GM12878 (cell line): ENCODE data around the genes KANK4 and UBE2U.

GRCh38 chr1:61081345-61081487 lies 1.1 kb upstream of the NFIA start:
- RAMPAGE, long total RNA: no peak
- RRBS, 2 experiments: no CpG with 5 or more reads among the region's 1 CpG
CAGE:
- cytosol, long polyA minus RNA: no peak
- cytosol, long polyA plus RNA: no peak
- long polyA plus RNA: no peak
- nucleolus, long total RNA: no peak
- nucleus, long polyA plus RNA: no peak
- nucleus, long total RNA: no peak

GRCh38 chr1:61152486-61153468 lies 70.4 kb downstream of the NFIA start:
- RAMPAGE, long total RNA: no peak
- RRBS, 2 experiments: no CpG with 5 or more reads among the region's 3 CpGs
CAGE:
- cytosol, long polyA minus RNA: no peak
- cytosol, long polyA plus RNA: no peak
- long polyA plus RNA: no peak
- nucleolus, long total RNA: no peak
- nucleus, long polyA plus RNA: no peak
- nucleus, long total RNA: no peak

- RAMPAGE, long total RNA: no peak
- RRBS, 2 experiments: no CpG with 5 or more reads among the region's 10 CpGs
CAGE:
- cytosol, long polyA minus RNA: no peak
- cytosol, long polyA plus RNA: no peak
- long polyA plus RNA: no peak
- nucleolus, long total RNA: no peak
- nucleus, long polyA plus RNA: no peak
- nucleus, long total RNA: no peak
These were observed 236.0 kb downstream of the NFIA start for GRCh38 chr1:61318057-61319059.

- RAMPAGE, long total RNA: no peak
- RRBS, 2 experiments: 7 to 10% methylated on average over 21 of the region's 84 CpGs
CAGE:
- cytosol, long polyA minus RNA: no peak
- cytosol, long polyA plus RNA: no peak
- long polyA plus RNA: no peak
- nucleolus, long total RNA: no peak
- nucleus, long polyA plus RNA: no peak
- nucleus, long total RNA: no peak
These were observed at the start of gene KANK4 for GRCh38 chr1:62318952-62320007. Gene KANK4, minus strand, starts transcription at chr1:62319434.

- RAMPAGE, long total RNA: no peak
- RRBS, 2 experiments: no CpG with 5 or more reads among the region's 12 CpGs
CAGE:
- cytosol, long polyA minus RNA: no peak
- cytosol, long polyA plus RNA: no peak
- long polyA plus RNA: no peak
- nucleolus, long total RNA: no peak
- nucleus, long polyA plus RNA: no peak
- nucleus, long total RNA: no peak
These were observed 18.5 kb upstream of the KANK4 start for GRCh38 chr1:62337613-62338293.

GRCh38 chr1:62371354-62371752 lies 52.1 kb upstream of the KANK4 start:
- RAMPAGE, long total RNA: no peak
- RRBS, 2 experiments: no CpG with 5 or more reads among the region's 2 CpGs
CAGE:
- cytosol, long polyA minus RNA: no peak
- cytosol, long polyA plus RNA: no peak
- long polyA plus RNA: no peak
- nucleolus, long total RNA: no peak
- nucleus, long polyA plus RNA: no peak
- nucleus, long total RNA: no peak

GRCh38 chr1:62606610-62607061 lies 9.3 kb downstream of the ANGPTL3 start:
- RAMPAGE, long total RNA: no peak
- RRBS, 2 experiments: no CpG with 5 or more reads among the region's 3 CpGs
CAGE:
- cytosol, long polyA minus RNA: no peak
- cytosol, long polyA plus RNA: no peak
- long polyA plus RNA: no peak
- nucleolus, long total RNA: no peak
- nucleus, long polyA plus RNA: no peak
- nucleus, long total RNA: no peak

DNA sequence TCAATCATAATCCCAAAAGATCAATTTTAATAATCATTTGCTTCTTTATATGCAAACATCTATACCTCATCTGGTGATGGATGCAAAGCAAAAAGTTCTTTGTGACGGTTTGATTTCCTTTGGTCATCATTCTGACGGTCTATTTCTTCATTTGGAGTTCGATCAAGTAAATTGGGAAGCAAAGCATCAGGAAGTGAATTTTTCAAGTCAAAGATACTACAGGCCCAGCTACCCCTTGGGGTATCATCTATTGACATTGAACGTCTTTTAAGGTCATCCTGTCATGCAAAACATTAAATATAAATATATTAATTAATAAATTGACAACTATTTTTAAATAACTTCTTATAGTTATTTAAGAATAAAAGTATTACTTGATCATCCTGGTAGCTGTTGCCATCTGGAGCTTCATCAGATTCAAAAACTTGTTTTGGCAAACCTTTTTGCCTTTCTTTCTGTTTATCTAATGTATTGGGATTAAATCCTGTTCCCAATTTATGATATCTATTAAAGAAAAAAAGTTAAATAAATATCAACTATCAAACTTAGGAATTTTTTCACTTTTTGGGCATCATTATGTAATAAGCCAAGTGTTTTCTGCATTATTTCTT lies 40.0 kb downstream of the DOCK7 start:
- RAMPAGE, long total RNA: no peak
- RRBS, 2 experiments: no CpG with 5 or more reads among the region's 4 CpGs
CAGE:
- cytosol, long polyA minus RNA: start-site peak on the minus strand centred at position 441 of the sequence, 10 bp wide, 26 reads
- cytosol, long polyA plus RNA: no peak
- long polyA plus RNA: no peak
- nucleolus, long total RNA: no peak
- nucleus, long polyA plus RNA: no peak
- nucleus, long total RNA: no peak

GRCh38 chr1:62815011-62815353 lies 31.1 kb downstream of the ATG4C start:
- RAMPAGE, long total RNA: no peak
- RRBS, 2 experiments: no CpG with 5 or more reads among the region's 2 CpGs
CAGE:
- cytosol, long polyA minus RNA: no peak
- cytosol, long polyA plus RNA: no peak
- long polyA plus RNA: no peak
- nucleolus, long total RNA: no peak
- nucleus, long polyA plus RNA: no peak
- nucleus, long total RNA: no peak

DNA sequence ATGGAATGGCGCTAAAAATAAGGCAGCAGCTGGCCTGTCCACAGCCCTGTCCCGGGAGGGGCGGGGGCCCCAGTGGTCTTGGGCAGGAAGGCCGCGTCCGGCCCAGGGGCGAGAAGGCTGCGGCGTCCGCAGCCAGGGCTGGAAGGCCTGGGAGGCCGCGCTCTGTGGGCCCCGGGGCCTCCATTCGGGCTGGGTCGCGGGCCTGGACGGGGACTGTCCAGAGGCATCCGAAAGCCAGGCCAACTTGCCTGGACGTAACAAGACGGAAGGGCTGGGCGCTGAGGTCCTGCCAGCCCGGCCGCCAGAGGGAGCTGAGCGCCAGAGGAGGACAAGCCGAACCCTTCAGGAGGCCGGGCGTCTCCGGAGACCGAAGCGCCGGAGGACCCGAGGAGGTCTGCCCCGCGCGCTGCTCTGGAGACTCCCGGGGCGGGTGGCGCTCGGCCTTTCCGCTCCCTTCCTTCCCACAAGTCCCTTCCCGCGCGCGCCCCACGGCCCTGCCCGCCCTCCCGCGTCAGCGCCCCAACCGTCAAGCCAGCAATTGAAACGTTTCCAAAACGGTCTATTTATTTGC lies 5.5 kb upstream of the FOXD3 start:
- RAMPAGE, long total RNA: no peak
- RRBS, 2 experiments: 8 to 57% methylated on average over 20 to 23 of the region's 52 CpGs
CAGE:
- cytosol, long polyA minus RNA: no peak
- cytosol, long polyA plus RNA: no peak
- long polyA plus RNA: no peak
- nucleolus, long total RNA: no peak
- nucleus, long polyA plus RNA: no peak
- nucleus, long total RNA: no peak

GRCh38 chr1:63317381-63318243 lies 4.8 kb upstream of the FOXD3 start:
- RAMPAGE, long total RNA: no peak
- RRBS, 2 experiments: 2 to 42% methylated on average over 31 to 34 of the region's 58 CpGs
CAGE:
- cytosol, long polyA minus RNA: no peak
- cytosol, long polyA plus RNA: no peak
- long polyA plus RNA: no peak
- nucleolus, long total RNA: no peak
- nucleus, long polyA plus RNA: no peak
- nucleus, long total RNA: no peak

DNA sequence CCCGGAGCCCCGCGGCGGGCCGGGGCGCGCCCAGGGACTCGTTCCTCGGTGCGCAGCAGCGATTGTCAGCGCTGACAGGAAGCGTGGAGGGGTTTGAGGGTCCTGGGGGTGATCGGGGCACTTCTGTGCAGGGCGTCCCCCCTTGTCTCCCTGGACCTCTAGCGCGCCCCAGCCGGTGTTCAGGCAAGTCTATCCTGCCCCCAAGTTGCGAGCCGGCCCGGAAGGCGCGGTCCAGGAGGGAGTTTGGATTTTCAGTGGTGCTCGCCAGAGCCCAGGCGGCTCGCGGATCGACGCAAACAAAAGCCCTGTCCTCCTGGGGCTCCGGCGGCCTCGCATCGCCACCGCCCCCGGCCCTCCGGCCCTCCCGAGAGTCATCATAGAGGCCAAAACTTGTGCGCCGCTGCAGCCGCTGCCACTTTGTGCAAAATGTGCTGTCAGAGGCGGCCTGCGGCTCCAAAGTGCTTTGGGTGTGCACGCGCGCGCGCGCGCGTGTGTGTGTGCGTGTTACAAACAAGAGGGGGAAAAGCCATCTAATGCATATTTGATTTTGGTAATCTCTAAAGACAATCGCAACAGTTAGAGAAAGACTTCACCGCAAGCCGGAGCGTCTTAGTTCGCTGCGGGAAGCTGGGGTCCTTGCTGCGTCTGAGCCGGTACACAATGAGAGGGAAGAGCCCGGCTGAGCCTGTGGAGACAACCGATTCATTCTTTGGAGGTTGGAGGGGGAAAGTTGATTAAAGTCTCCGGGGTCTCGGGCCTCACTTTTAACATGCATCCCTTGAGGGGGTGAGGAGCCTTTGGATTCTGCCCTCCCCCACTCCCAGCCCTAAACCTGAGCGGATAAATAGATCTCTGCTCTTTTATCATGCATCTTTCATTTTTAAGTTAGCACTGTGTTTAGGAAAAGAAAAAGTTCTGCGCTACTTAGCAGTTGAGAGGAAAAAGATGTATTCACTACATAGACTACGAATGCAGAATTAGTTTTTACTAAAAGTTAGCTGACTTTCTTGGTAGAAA lies 1.2 kb downstream of the ROR1 start:
- RAMPAGE, long total RNA: no peak
- RRBS, 2 experiments: 28 to 37% methylated on average over 7 to 13 of the region's 66 CpGs
CAGE:
- cytosol, long polyA minus RNA: no peak
- cytosol, long polyA plus RNA: no peak
- long polyA plus RNA: no peak
- nucleolus, long total RNA: no peak
- nucleus, long polyA plus RNA: no peak
- nucleus, long total RNA: no peak

- RAMPAGE, long total RNA: no peak
- RRBS, 2 experiments: no CpG with 5 or more reads among the region's 4 CpGs
CAGE:
- cytosol, long polyA minus RNA: no peak
- cytosol, long polyA plus RNA: no peak
- long polyA plus RNA: no peak
- nucleolus, long total RNA: no peak
- nucleus, long polyA plus RNA: no peak
- nucleus, long total RNA: no peak
These were observed 7.1 kb downstream of the ROR1 start for GRCh38 chr1:63780789-63781360.

DNA sequence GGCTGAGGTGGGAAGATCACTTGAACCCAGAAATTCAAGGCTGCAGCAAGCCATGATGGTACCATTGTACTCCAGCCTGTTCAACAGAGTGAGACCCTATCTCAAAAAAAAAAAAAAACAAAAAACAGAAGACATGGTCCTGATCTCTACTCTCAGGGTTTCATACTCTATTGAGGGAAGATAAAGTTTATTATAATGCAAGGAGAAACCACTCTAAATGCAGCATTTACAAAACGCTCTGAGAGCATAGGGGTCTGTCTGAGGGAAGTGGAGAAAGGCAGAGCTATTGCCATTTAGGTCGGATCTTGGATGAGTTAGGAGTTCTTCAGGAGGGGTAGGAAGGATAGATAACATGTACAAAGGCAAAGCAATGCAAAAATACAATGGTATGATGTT lies 138.4 kb downstream of the ROR1 start:
- RAMPAGE, long total RNA: no peak
- RRBS, 2 experiments: no CpG with 5 or more reads among the region's 2 CpGs
CAGE:
- cytosol, long polyA minus RNA: no peak
- cytosol, long polyA plus RNA: no peak
- long polyA plus RNA: no peak
- nucleolus, long total RNA: no peak
- nucleus, long polyA plus RNA: no peak
- nucleus, long total RNA: no peak

DNA sequence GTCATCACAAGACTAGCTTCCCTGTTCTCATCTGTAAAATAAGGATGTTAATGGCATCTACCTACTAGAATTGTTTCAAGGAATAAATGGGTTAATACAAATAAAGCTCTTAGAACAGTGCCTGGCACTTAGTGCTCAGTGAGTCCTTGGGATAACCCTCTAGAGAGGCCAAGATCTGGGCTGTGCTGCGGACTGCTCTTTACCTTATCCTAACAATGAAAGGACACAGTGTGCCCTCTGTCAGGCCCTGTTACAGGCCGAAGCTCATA lies 154.8 kb downstream of the ROR1 start:
- RAMPAGE, long total RNA: no peak
- RRBS, 2 experiments: no CpG with 5 or more reads among the region's 2 CpGs
CAGE:
- cytosol, long polyA minus RNA: no peak
- cytosol, long polyA plus RNA: no peak
- long polyA plus RNA: no peak
- nucleolus, long total RNA: no peak
- nucleus, long polyA plus RNA: no peak
- nucleus, long total RNA: no peak

DNA sequence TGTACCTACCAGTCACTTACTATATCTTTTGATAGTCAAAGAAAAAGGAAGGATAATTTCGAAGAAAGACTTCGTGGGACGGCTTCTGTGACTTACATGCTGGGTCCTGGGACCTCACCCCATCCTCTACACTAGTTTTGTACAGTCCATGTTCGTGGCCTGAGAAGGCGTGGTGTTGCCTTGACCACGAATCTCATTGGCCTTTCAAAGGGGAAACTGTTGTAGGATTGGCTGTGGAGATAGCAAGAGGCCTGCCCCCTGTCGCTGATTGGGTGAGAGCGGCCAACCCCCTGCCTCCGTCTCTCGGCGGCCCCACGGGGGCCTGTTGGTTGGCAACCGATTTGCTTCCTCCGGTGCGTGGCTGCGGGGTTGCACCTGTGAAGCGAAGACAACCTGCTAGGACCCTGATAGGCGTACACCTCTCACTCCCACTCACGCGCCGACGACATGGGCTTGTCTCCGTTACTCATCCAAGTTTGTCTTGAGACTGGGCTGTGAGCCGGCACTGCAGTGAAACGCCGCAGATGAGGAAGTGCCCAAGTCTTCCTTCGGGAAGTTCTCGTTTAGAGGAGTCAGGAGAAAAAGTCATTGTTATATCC lies at the start of gene UBE2U:
UBE2U (plus strand) TSS at position 335 of the 599 bp plus-strand sequence.
- RAMPAGE, long total RNA: no peak
- RRBS, 2 experiments: no CpG with 5 or more reads among the region's 28 CpGs
CAGE:
- cytosol, long polyA minus RNA: no peak
- cytosol, long polyA plus RNA: no peak
- long polyA plus RNA: no peak
- nucleolus, long total RNA: no peak
- nucleus, long polyA plus RNA: no peak
- nucleus, long total RNA: no peak

DNA sequence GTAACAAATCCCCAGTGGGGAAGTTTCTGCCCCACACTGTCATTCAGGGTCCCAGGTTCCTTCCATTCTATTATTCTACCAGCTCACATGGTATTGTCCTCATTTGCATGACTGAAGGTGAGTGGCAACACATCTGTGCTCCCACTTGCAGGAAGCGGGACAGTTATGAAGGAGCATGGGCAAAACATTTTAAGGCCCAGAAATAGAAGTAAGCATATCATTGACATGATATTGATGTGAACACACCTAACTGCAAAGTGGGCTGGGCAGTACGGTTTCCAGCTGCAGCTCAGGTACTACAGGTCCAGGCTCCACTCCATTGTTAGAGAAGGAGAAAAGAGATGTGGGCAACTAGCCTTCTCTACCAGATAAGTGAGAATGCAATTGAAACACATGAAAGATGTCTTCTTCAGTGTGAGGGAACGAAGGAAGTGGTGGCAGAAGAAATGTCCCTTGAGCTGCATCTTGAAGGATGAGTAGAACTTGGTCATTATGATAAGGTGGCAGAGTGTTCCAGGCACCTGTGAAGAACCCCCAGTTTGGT lies 128.8 kb upstream of the CACHD1 start:
- RAMPAGE, long total RNA: no peak
- RRBS, 2 experiments: no CpG with 5 or more reads among the region's 3 CpGs
CAGE:
- cytosol, long polyA minus RNA: no peak
- cytosol, long polyA plus RNA: no peak
- long polyA plus RNA: no peak
- nucleolus, long total RNA: no peak
- nucleus, long polyA plus RNA: no peak
- nucleus, long total RNA: no peak

DNA sequence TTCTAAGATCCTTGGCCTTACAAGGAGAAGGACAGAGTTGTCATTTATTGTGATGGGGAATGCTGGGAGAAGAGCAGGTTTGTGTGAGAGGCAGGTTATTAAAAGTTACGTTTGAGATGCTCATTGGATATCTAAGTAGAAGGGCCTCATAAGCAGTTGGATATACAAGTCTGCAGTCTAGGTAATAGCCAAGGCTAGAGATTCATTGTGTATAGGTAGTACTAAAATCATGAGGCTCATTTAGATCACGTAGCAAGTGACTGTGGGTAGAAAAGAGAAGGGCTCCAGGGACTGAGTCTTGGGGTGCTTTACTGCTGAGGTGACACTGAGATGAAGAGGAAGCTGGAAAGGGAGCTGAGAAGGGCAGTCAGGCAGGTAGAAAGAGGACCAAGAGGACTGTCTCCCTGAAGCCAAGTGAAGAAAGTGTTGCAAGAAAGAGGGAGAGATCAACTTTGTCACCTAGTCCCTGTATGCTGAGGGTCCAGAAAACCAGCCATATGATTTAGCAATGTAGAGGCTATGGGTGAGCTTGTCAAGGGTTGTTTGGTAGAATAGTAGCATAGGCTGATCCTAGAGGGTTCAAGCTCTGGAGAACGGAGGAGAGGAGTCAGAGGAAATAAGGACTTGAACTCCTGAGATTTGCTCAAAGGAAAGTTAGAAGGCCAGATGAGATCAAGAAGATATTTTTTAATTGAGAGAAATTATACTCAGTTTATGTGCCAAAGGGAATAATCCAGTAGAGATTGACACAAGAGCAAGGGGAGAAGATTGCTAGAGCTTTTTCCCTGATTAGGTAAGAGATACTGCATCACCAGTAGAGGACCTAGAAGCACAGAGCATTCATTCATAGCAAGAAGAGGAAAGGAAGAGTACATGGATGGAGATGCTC lies 137.2 kb downstream of the CACHD1 start:
- RAMPAGE, long total RNA: no peak
- RRBS, 2 experiments: no CpG with 5 or more reads among the region's 3 CpGs
CAGE:
- cytosol, long polyA minus RNA: no peak
- cytosol, long polyA plus RNA: no peak
- long polyA plus RNA: no peak
- nucleolus, long total RNA: no peak
- nucleus, long polyA plus RNA: no peak
- nucleus, long total RNA: no peak

- RAMPAGE, long total RNA: no peak
- RRBS, 2 experiments: no CpG with 5 or more reads among the region's 12 CpGs
CAGE:
- cytosol, long polyA minus RNA: no peak
- cytosol, long polyA plus RNA: no peak
- long polyA plus RNA: no peak
- nucleolus, long total RNA: no peak
- nucleus, long polyA plus RNA: no peak
- nucleus, long total RNA: no peak
These were observed 65.3 kb upstream of the RAVER2 start for GRCh38 chr1:64679294-64680203.

DNA sequence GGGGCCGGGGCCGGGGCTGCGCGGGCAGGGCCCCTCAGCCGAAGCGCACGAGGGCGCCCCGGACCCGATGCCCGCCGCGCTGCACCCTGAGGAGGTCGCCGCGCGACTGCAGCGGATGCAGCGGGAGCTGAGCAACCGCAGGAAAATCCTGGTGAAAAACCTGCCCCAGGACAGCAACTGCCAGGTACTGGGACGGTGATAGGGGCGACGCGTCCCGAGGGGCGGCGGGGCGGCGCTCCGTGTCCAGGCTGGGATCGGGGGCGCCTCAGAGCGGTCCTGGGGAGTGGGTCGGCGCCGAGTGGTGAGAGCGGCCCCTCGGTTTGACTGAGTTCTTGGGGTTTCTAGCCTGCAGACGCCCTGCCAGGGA lies 346 bp downstream of the RAVER2 start:
- RAMPAGE, long total RNA: no peak
- RRBS, 2 experiments: 1 to 11% methylated on average over 9 of the region's 39 CpGs
CAGE:
- cytosol, long polyA minus RNA: no peak
- cytosol, long polyA plus RNA: no peak
- long polyA plus RNA: no peak
- nucleolus, long total RNA: no peak
- nucleus, long polyA plus RNA: no peak
- nucleus, long total RNA: no peak